ENCODE measurements around a stretch of chr6.

DNA sequence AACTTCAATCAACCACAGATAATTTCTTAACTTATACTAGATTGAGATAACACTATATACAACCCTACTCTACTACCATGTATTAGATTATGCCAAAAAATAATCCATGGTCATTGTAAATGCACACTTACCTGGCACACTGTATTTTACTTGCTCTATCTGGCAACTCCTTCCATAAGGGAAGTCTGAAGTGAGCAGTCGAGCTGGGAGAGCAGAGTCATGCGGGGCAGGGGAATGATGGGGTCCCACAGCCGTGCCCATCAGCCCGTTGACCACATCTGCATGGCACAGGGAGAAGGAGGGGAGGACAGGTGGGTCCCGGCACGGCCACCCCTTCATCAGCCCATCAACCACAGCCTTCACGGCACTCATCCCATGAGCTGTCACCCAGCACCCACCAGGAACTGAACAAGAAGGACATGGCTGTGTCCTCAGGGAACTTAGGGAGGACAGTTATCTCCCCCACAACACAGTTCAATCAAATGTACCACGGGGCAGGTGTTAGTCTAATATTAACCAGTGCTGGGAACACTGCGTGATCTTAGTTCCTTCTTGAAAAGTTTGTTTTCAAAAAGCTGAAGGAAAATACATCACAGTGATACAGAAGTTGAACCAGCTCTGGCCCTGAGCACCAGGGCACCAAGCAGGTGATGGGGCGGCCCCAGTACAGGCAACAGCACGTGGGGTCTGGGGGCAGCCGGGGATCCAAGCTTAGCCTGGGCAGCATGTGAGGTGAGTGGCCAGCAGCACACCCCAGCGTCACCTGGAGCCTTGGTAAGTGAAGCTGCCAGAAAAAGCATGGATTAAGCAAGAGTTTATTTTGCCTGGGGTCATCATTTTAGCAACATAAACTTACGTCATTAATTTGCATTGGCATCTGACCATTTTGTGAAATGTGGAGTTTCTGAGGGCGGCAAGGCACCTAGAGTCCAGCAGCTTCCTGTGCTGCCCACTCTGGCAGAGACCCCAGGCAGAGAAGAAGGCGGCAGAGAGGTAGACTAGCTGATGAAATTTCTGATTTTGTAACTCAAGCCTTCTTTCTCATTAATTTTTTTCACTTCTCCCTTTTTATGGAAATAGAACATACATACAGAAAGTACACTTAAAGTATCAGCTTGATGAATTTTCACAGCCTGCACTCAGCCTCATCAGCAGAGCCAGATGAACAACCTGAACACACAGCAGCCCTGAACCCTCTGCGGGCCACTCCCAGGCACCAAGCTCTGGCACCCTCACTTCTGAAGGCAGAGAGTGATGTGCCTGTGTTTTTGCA lies 35.5 kb upstream of the AFDN start:
- RRBS, result no CpG with 5 or more reads among the region's 17 CpGs

- RRBS, result no CpG with 5 or more reads among the region's 36 CpGs
Measured at GRCh38 chr6:167797001-167797614, 29.6 kb upstream of the AFDN start.

GRCh38 chr6:167840715-167841434 lies 14.2 kb downstream of the AFDN start:
- RRBS, result no CpG with 5 or more reads among the region's 8 CpGs

DNA sequence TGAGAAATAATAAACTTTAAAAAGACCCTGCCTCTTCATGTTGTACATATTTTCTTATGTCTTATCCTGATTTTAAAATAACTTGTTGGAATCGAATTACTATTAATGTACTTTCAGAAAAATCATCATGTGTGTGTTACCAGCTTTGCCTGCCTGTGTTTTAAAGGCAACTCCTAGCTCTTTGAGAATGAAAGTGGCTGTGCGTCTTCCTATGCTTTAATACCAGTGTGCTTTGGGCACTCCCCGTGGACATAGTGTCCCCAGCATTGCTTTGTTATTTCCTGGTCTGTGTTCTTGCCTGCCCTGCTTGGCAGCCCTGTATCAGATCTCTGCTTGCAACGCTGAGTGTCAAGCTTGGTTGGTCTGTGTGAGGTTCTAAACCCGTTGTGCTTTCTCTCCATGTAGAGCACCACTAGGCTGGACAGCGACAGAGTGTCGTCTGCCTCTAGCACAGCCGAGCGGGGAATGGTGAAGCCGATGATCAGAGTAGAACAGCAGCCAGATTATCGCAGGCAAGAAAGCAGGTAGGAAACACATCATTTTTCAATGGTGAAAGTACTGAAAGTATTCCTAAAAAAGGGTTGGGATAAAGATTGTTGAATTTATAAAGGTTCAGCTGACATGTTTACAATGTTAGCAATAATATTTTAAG lies 80.2 kb downstream of the AFDN start:
- RRBS, result no CpG with 5 or more reads among the region's 11 CpGs

DNA sequence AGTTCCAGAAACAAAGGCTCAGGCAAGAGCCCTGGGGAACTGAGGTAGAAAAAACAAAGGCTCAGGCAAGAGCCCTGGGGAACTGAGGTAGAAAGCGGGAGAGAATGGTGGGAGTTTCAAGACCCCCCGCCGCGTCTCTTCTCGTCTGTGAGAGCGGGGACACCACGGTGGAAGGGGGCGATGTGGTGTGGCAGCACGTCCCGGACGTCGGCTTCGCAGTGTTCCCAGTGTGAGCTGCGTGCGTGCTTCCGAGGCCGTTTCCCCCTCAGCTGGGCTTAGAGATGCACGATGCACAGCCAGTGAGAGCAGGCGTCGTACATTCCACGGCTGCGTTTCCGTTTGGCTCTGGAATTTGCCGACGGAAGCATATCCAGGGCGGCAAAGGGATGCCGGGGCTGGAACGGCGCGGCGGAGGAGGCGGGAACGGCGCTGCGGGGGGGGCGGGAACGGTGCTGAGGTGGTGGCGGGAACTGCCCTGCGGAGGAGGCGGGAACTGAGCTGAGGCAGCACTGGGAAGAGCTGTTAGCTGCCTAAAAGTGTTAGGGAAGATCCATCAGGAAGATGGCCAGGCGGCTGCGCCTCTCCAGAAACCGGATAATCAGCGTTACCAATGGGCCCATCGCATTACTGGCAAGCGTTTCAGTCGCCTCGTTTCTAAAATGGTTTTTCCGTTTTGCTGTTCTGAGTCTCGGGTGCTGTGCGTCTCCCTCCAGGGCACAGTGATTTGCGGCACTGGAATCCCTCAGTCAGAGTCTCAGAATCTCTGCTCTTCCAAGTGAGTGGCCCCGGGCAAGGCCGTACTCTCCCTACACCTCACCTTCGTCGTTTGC lies 37.8 kb downstream of the KIF25 start:
- RRBS, result no CpG with 5 or more reads among the region's 56 CpGs

DNA sequence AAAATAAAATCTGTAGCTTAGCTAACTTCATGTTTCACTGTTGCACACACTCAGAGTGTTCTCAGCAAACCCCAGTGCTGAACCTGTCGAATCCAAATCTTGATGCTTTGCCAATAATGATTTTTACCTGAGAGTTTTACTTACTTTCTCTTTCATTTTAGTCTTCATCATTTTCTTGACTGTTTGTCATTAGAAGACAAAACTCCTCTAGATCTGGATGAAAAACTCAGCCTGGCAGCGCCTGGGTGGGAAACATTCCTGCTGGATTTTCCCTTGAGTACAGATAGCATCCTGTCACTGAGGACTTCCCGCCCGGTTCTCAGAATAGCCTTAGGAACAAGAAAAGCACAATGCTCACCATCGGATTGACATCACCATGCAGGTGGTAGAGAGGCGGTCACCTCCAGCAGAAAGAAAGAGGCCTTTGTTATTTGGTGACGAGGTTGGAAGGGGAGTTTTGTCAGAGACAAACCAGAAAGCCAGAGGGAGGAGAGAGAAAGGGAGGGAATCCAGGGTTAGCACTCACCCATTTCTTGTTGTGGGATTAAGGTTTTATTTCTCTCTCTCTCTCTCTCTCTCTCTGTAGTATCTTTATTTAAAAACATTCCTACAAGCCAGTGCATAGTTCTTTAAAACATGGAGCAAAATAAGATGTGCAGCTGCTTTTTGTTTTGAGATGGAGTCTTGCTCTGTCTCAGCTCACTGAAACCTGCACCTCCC lies 39.8 kb downstream of the KIF25 start:
- RRBS, result no CpG with 5 or more reads among the region's 7 CpGs

- RRBS, result no CpG with 5 or more reads among the region's 12 CpGs
Measured at GRCh38 chr6:168054646-168055150, 24.3 kb downstream of the FRMD1 start.

DNA sequence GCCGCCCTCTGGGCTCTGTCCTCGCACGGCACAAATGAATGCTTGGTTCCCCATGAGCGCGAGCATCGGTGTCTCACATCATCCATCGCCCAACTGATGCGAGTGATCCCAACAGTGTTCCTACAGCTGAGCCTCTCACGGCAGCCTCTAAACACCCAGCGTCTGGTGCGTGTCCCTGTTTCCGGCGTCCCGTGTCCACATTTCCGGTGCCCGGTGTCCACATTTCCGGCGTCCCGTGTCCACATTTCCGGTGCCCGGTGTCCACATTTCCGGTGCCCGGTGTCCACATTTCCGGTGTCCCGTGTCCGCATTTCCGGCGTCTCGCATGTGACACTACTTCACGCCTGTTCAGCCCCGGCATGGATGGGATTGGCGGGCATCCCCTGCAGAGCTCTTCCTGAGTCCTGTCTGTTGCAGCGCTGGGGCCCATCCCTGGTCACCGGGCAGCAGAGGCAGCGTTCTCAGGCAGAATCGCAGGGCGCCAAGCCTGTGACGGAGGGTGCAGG lies 3.3 kb downstream of the FRMD1 start:
- RRBS, result 62% methylated on average over 6 of the region's 38 CpGs

DNA sequence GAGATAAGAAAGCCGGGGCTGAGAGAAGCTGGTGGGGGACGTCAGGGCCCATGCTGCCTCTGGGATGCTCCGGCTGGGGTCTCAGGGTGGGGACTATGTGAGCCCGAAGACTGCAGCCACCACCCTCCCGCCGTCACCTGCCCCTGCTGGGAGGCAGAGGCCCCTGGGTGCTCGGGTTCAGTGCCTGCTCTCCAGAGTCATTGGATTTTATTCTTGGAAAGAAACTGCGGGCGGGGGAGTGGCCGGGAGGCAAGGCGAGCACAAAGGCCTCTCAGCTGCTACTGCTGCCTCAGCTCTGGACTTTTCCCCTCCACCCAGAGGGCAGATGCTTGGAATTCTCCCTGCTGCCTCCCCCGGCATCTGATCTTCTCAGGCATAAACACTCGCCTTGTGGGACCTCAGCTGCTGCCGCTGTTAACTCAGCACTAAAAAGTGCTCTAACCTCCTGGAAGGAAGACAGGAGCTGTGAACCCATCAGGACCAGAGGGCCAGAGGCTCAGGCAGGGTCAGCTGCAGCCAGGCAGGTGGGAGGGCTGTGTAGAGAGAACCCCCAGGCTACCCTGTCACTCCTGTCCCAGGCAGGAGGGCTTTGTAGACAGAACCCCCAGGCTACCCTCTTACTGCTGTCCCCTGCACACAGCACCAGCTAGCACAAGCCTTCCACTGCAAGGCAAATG lies 9.3 kb upstream of the FRMD1 start:
- RRBS, result 29% methylated on average over 6 of the region's 14 CpGs

DNA sequence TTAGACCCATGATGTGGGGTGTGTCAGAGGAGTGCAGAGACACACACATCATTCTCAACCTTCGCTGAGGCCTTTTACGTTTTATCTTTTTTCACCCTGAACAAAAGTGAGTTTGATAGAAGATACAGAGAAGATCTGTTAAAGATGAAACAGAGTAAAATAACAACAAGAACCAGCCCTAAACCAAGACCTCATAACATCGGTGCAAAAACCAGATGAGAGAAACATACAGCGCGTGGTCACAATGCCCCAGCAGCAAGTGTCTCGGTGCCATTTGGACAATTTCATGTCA lies 35.5 kb upstream of the FRMD1 start:
- RRBS, result no CpG with 5 or more reads among the region's 6 CpGs

- RRBS, result 73% methylated on average over 4 of the region's 17 CpGs
Measured at GRCh38 chr6:168194835-168195505, 116.0 kb upstream of the FRMD1 start.

- RRBS, result 72% methylated on average over 4 of the region's 11 CpGs
Measured at GRCh38 chr6:168526207-168526667, 85.3 kb downstream of the SMOC2 start.

- RRBS, result 40% methylated on average over 1 of the region's 11 CpGs
Measured at GRCh38 chr6:168598781-168599069, 157.7 kb downstream of the SMOC2 start.

- RRBS, result no CpG with 5 or more reads among the region's 5 CpGs
Measured at GRCh38 chr6:168641425-168641871, 200.5 kb downstream of the SMOC2 start.

- RRBS, result no CpG with 5 or more reads among the region's 4 CpGs
Measured at GRCh38 chr6:168851821-168852275, 401.8 kb downstream of the THBS2 start.

GRCh38 chr6:169172444-169172823 lies 81.2 kb downstream of the THBS2 start:
- RRBS, result no CpG with 5 or more reads among the region's 12 CpGs

DNA sequence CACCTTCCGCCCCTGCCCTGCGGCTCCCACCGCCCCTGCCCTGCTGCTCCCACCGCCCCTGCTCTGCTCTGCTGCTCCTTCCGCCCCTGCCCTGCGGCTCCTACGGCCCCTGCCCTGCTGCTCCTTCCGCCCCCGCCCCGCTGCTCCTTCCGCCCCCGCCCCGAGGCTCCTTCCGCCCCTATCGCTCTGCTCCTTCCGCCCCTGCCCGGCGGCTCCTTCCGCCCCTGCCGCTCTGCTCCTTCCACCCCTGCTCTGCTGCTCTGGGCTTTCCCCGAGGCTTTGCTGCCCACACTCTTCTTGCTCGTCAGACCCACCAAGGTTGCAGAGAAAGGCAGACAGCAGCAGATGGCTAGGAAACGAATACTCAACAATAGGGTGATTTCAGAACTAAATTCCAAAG lies 78.7 kb downstream of the THBS2 start:
- RRBS, result no CpG with 5 or more reads among the region's 23 CpGs

DNA sequence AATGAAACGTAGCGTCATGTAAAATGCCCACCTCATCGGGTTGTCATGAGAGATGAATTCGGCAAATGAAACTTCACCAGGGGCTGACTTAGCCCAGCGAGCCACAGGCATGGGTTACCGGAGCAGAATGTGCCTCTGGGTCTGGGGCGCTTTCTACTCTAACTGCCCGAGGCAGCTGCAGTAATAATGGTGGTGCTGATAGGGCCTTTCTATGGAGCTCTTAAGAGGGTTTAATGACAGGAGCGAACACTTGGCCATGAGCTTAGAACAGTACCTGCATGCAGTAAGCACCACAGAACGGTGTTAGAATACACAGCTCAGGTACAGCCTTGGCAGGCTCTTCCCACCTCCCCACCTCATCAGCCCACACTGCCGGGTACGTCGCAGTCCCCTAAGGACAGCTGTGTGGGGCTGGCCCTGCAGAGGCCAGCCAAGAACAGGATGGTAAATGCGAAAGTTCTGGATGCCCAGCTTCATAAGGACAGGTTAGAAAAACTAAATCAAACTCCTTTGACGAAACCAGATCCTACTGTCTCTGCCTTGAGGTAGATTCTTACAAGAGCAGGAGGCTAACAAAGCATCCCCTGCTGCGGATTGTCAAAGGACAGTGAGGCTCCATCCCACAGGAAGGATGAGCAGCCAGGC lies 1.5 kb downstream of the THBS2 start:
- RRBS, result no CpG with 5 or more reads among the region's 16 CpGs

- RRBS, result no CpG with 5 or more reads among the region's 8 CpGs
Measured at GRCh38 chr6:169269222-169269962, 15.7 kb upstream of the THBS2 start.

DNA sequence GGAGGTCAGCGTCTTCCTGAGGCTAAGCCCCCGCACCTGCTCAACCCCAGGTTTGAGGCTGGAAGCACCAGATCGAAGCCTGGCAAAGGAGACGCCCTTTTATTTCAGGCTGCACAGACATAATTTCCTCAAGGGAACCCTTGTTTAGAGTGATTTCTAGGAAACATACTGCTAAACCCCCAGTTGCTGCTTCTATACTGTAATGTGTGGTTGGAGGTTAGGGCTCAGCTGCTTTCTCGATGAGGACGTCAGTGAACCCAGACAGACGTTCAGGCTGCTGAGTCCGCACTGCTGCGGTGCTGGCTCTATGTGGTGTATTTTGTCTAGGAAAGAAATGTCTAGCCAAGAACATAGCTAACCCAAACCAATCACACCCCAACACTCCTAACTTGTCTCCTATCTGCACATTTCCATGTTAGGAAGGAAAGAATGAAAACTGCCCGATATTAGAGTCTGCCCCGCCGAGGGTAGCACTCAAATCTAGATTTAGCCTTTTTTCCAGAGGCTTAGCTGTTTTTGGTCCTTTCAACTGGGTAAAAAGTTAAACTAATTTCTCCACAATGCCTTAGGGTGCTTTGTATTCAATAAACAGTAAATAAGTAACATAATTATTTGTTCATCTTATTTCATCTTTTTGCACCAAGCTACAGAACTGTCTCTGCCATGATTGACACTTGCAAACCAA lies 66.0 kb upstream of the THBS2 start:
- RRBS, result no CpG with 5 or more reads among the region's 12 CpGs